Brain (tissue), 1 donor: ENCODE measurements around a stretch of chr6.

- RRBS = no CpG with 5 or more reads among the region's 15 CpGs
These were observed 89.8 kb downstream of the MYB start for GRCh38 chr6:135270590-135271698.

DNA sequence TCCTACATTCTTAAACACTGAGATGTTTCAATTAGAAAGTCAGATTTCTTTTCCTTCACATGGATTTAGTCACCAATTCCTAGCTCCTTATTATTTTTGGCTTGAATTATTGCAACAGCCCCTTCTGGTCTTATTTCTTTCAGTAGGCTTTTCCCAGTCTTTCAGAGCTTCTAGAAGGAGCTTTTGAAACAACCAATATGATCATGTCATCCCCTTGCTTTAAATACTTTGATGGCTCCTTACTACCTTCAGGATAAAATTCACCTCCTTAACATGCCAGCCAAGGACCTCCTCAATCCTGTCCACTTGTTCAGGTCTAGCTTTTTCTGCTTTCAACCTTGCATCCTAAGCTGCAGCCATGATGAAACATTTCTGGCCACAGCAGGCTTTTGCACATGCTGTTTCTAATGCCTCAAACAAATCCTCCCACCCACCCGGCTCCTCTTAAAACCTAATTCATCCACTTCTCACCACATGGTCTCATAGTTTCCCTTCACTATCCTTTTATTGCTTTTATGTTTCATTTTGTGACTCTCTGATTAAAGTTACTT is 124.5 kb downstream of the MYB start:
- RRBS = no CpG with 5 or more reads among the region's 1 CpG

DNA sequence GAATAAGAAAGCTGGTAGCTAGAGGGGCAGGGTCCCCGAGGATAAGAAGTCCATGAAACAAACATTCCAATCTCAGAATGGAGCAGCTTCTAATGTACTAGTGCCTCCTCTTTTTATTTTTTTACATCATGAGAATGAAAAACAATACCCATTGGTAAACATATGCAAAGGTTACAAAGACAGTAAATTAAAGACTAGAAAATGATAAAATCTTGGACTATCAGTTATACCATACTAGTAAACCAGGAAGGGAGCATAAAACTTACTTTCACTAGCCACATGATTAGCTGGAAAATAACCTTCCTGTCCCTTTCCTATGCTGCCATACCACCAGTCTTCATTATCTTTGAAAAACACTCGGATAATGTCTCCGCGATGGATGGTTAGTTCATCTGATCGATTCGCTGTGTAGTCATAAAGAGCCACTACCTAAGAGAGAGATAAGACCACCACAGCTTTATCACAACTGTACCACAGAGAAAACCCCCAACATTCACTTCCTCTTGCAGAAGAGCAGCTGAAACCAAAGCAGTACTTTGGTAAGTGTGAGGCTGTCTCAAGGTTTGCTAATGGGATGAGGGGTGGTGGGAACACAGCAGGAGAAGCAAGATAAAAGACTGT is 141.9 kb downstream of the MYB start:
- RRBS = no CpG with 5 or more reads among the region's 6 CpGs

- RRBS = no CpG with 5 or more reads among the region's 7 CpGs
These were observed 98.7 kb downstream of the AHI1 start for GRCh38 chr6:135398659-135399356.

DNA sequence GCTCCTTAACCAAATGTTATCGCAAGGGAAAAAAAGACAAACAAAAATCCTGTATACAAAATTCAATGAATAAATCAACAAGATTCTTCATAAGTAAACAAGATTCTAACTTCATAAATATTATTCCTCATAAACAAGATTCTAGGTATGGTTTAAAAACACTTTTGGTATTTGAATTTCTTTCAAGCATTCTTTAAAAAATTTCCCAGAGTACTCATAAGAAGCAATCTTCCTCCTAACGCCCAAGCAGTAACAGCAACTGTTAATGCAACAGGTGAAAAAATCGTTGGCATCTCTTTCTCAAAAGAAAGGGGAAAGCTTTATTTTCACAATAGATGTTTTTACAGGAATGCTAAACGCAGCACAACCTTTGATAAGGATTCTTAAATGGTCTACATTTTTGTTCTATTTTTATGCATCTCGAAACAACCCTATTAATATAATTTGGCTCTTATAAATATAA is 796 bp downstream of the AHI1 start:
- RRBS = no CpG with 5 or more reads among the region's 5 CpGs

DNA sequence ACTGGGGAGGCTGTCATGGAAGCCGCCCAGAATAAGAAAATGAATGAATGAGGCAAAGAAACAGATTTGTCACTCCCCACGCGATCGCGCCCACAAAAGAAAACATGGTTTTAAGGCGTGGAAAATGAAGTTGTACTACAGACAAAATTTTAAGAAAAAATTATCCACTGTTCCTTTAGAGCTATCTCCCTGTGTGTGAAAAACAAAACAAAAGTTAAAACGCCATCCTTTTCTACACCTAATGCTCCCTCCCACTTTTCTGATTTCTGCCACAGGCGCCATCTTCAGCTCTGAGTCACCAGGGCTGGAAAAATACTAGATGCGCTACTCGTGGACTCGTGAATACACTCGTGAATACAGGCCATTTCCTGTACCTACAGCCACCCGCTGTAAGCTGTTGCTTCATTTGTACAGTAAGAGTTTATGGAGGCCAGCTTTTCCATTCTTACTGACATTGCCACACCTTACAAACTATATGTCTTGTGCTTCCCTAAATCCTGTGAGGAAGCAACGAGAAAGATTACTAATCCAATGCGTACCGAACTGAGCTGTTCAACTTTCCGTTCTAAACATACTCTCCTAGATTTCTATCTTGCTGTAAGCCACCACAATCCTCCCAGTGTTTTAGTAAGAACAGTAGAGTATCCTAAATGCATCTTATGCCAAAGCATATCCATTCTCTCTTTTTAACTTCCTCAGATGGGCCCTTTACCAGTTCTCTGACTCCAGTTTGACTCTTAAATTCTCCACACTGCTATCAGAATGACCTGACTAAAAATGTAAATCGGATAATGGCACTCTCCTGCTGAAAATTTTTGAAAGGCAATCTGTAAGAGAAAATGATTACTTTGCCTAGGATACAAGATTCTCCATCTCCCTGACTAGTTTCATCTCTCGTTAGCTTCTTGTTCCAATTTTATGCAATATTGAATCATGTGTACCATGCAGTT is 864 bp upstream of the AHI1 start:
- RRBS = no CpG with 5 or more reads among the region's 19 CpGs

DNA sequence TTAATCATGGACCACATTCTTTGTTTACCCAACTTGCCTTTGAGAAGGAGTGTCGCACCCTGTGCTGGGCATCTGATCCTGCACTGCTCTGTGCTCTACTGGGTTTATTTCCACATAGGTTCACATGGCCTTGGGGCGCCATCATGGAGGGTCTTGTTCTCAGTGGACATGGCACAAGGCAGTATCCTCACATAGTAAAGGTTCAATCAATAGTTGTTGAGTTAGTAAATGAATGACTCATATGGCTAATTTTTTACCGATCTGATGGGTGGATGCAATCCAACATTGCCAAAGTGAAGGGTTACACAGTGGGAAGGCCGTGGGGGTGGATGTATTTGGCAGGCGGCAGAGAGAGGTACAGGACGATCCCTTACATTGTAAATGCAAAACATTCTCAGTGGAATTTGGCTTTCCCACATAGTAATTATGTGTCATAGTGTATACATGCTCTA is 21.1 kb upstream of the PDE7B start:
- RRBS = no CpG with 5 or more reads among the region's 6 CpGs

DNA sequence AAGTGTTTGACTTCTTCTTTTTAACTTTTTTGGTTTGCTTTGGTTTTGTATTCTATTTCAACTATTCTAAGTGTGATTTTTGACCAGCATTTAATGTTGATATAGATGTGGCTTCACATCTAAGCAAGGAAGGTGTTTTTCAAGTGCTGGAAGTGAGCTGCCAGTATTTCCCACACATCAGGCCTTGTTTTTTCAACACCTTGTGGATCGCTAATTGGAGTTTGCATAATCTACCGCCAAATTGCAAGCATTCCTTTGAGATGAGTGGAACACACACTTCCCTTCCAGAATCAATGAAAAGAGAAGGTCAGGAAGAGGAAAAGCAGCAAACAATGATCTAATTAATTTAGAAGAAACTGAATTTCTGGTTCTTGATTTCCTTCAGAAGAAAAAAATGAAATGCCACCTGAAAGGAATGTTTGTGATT is 182.5 kb downstream of the MTFR2 start:
- RRBS = no CpG with 5 or more reads among the region's 2 CpGs

GRCh38 chr6:136072532-136073115 is 177.5 kb downstream of the MTFR2 start:
- RRBS = no CpG with 5 or more reads among the region's 10 CpGs

GRCh38 chr6:136113618-136114369 is 136.3 kb downstream of the MTFR2 start:
- RRBS = no CpG with 5 or more reads among the region's 8 CpGs

GRCh38 chr6:136250963-136251666 is 1.0 kb upstream of the MTFR2 start:
- RRBS = no CpG with 5 or more reads among the region's 10 CpGs

DNA sequence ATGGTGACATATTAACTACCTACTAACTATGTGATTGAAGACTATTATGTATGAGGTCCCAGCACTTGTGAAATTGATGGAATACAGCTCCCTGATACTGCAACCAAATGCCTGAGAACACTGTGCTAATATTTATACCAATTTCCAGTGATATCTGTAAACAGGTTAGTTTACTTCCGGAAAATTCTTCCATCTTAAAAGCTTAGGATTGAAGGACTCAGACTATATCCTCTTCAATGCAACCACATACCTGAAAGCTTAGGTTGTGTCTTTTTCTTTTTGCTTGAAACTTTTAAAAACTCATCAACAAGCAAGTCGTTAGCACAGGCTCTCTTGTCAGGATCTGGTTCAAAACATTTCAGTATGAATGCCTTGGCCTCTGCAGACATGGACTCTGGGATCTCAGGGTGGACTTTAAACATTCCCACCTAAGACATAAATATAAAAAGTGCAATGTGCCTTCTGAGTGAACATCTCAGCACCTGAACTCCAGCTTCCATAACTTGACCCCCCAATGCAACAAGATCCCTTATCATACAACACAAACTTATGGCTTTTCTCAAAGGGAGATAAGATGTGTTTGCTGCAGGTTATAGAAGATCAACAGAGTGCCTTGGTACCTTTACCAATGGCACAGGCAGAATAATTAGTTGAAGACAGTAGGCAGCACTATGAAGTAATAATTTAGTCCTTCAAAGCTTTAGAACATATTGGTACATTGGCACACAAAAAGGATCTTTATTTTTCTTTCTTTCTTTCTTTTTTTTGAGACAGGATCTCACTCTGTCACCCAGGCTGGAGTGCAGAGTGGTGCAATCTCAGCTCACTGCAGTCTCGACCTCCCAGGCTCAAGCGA is 51.6 kb upstream of the MAP7 start:
- RRBS = no CpG with 5 or more reads among the region's 4 CpGs

- RRBS = no CpG with 5 or more reads among the region's 2 CpGs
These were observed 1.4 kb downstream of the MAP3K5 start for GRCh38 chr6:136790865-136791218.

- RRBS = no CpG with 5 or more reads among the region's 16 CpGs
These were observed 37.3 kb downstream of the SLC35D3 start for GRCh38 chr6:136959383-136959898.

- RRBS = no CpG with 5 or more reads among the region's 4 CpGs
These were observed 167.8 kb upstream of the TNFAIP3 start for GRCh38 chr6:137699167-137699694.

DNA sequence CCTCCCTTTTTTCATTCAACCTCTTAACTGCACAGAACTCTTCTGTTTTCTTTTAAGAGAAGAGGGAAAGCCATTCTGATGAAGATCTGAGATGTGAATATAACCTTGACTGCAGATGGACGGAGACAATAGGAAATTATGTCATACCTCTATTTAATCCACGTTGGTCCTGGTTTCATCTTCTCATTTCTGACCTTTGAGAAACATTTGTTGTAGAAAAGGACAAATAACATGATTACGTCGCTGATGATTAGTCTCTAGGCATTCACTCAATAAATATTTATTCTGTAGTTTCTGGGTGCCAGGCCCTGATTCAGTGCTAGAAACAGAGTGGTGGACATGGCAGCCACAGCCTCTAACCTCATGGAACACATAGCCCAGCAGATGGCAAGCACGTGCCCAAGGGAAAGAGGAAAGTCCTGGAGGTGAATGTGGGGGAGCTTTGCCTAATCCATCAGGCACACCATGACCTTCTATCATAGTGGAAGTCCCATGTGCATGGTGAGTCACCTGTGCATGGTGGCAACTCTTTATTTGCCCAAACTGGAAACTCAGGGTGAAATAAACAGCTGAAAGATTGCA is 143.2 kb upstream of the TNFAIP3 start:
- RRBS = no CpG with 5 or more reads among the region's 5 CpGs

DNA sequence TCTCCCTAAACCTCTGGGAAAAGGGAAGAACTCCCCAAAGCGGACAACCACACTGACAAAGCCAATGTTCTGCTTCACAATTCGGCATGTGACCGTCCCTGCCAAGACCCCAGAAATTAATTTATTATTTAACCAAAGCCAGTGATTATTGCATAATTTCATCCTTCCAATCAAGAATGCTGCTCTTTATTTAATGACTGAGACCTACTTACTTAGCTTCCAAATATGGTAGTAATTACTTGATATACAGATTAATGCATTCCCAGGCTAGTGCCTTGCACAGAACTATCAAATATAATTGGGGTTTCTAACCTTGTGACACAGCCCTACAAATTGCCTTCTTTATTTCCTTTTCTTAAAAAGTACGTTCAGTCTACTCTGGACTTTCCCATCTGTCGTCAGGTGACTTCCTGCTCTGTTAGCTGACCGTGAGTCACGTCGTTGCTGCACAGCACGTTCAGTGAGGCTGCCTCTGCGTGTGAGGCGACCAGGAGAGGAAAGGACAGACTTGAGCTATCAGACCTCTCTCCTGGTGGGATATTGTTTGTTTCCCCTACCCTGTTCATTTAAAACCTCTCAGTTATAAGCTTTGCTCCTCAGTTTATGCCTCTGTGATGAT is 55.8 kb upstream of the TNFAIP3 start:
- RRBS = no CpG with 5 or more reads among the region's 11 CpGs

GRCh38 chr6:137846213-137847105 is 20.6 kb upstream of the TNFAIP3 start:
- RRBS = no CpG with 5 or more reads among the region's 12 CpGs